ENCODE measurements around a stretch of chr22.

DNA sequence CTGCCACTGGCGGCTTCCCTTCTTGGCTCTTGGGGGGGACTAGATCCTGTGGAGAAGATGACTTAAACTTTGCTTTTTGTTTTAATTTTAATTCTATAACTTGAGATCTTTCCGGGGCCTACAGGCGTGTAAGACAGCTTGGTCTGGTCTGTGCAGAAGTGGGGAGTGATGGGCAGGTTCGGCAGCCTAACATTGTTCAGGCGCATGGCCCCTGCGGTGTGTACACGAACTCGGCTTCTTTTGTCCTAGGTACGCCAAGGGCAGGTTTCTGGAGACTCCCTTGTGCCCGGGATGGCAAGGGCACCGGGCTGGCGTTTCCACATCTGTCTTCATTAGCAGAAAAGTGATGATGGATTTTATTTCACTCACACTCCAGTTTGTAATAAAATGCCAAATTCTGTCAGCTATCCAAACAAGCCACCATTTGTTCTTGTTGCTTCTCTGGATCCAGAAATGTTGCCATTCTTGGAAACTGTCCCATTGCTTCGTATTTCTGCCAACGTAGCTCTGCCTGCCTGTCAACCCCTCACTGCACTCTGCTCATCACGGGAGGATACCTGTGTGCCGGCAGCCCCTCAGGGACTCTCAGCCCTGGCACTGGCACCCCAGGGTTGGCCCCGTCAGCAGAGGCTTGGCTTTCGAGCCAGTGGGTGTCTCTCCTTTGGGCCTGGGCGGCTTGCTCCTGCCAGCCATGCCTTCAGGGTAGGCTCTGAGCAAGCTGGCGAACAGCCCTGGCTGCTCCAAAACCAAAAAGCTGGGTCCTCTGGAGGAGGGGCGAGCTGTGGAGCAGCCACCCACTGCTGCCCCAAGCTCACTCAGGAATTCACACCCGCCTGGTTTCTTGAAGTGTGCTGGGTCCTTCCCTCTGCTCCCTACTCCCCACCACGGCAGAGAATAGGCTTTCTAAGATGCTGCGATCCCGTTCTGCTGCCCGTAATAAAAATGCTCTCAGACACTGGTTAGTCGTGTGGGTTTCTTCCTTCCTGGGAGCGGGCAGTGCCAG is 6.4 kb downstream of the YDJC start:
- RRBS, result no CpG with 5 or more reads among the region's 28 CpGs
CAGE:
- cytosol, long polyA plus RNA, result no peak
- long polyA plus RNA, result no peak
- nucleus, long polyA plus RNA, result no peak

DNA sequence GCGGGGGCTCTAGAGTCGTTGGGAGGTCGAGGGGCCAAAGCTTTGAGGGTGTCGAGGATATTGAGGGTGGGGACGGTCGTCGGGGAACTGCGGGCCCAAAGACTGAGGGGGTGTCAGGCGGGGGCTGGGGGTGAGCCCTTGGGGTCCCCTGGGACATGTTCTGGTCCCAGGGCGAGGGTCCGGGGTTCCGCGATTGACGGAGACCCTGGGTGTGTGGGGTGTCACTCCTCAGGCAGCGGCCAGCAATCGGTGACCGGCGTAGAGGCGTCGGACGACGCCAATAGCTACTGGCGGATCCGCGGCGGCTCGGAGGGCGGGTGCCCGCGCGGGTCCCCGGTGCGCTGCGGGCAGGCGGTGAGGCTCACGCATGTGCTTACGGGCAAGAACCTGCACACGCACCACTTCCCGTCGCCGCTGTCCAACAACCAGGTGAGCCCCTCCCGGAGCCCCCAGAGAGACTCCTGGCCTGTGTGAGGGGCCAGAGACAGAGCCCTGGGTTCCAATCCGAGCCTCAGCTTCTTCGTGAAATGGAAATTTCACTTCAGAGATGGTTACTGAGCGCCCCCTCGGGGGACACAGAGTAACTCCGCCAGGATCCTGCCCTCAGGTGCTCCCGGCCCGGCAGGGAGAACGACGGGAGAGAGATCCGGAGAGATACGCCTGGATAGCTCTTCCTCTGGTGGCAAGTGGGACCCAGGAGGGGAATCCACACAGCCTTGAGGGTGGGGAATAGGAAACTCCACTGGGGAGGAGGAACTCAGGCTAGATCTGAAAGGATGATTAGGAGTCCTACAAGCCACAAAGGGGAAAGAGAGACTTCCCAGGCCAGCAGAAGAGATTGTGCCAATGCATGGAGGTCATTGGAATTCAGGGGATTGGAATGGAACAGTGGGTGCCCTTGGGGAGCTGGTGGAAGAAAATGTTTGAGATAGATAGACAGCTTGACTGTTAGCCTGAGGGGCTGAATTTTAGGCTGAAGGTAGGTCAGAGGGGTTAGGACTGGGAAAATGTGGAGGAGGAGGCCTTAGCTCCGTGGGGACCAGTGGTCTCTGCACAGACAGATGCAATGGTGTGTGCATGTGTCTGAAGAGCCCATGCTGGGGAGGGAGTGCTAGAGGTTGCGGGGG is 891 bp downstream of the SDF2L1 start:
- RRBS, result 2% methylated on average over 26 of the region's 55 CpGs
CAGE:
- cytosol, long polyA plus RNA, result no peak
- long polyA plus RNA, result no peak
- nucleus, long polyA plus RNA, result no peak

- RRBS, result no CpG with 5 or more reads among the region's 9 CpGs
CAGE:
- cytosol, long polyA plus RNA, result no peak
- long polyA plus RNA, result no peak
- nucleus, long polyA plus RNA, result no peak
Measured at GRCh38 chr22:21696680-21697378, 31.0 kb downstream of the PPIL2 start.

DNA sequence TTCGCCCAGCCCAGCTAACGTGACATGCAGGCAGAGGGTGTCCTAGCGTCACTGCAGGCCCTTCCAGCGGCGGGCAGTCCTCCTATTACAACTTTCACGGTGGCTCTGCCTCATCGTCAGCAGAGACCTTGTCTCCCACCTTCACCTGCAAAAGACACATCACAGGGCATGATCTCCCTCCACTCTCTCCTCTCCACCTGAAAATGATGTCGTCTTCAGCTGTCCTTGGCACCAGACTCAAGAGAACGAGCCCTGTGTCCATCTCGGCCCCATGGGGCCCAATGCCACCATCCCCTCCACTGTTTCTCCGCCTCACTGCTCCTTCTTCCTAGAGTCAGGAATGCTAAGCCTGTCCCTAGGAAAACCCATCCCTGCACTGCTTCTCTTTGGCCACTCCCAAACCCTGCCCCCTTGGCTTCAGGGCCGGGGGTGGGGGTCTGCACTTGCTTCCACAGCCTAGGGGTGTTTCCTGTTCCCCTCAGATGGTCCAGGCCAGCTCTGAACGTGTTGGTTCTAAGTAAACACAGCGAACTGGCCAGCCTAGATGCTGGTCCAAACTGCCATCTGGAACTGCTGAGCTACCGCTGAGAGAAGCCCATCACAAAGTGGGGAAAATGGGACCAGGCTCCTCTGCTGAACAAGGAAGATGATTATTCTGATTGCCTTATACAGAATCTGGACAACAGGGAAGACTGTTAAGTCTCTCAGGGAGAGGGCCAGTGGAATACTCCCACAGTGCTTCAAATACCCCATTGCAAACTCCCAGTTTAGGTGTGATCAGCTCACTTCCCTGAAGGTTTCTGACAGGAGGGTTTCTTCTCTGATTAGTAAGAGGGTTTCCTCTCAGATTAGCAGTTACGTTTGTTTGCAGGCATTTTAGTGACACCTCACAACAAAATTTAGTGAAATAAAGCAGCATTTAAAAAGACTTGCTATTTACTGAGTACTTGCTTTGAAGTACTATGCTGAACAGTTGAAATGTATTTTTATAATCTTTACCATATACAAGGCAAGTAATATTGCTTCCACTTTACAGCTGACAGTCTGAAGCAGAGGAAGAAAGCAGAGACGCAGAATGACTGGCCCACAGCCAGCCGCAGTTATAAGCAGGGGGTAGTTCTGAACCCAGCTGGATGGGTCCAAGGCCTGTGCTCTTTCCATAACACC is 23.5 kb upstream of the YPEL1 start:
- RRBS, result no CpG with 5 or more reads among the region's 18 CpGs
CAGE:
- cytosol, long polyA plus RNA, result no peak
- long polyA plus RNA, result no peak
- nucleus, long polyA plus RNA, result no peak

- RRBS, result no CpG with 5 or more reads among the region's 2 CpGs
CAGE:
- cytosol, long polyA plus RNA, result no peak
- long polyA plus RNA, result no peak
- nucleus, long polyA plus RNA, result no peak
Measured at GRCh38 chr22:21763692-21764063, 28.1 kb upstream of the YPEL1 start.

DNA sequence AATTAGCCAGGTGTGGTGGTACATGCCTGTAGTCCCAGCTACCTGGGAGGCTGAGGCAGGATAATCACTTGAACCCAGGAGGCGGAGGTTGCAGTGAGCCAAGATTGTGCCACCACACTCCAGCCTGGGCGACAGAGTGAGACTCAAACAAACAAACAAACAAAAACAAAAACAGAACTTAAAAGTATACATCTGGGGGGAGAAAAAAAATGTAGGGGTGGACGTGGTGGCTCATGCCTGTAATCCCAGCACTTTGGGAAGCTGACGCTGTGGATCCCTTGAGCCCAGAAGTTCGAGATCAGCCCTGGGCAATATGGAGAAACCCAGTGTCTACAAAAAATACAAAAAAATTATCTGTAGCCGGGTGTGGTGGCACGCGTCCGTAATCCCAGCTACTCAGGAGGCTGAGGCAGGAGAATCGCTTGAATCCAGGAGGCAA is 31.2 kb downstream of the MAPK1 start:
- RRBS, result no CpG with 5 or more reads among the region's 10 CpGs
CAGE:
- cytosol, long polyA plus RNA, result no peak
- long polyA plus RNA, result no peak
- nucleus, long polyA plus RNA, result no peak

GRCh38 chr22:21858260-21859001 is 9.0 kb downstream of the MAPK1 start:
- RRBS, result no CpG with 5 or more reads among the region's 6 CpGs
CAGE:
- cytosol, long polyA plus RNA, result no peak
- long polyA plus RNA, result no peak
- nucleus, long polyA plus RNA, result no peak

GRCh38 chr22:22043464-22044082 is 61.0 kb upstream of the TOP3B start:
- RRBS, result no CpG with 5 or more reads among the region's 9 CpGs
CAGE:
- cytosol, long polyA plus RNA, result no peak
- long polyA plus RNA, result no peak
- nucleus, long polyA plus RNA, result no peak

GRCh38 chr22:22181334-22181725 is 63.3 kb upstream of the VPREB1 start:
- RRBS, result no CpG with 5 or more reads among the region's 3 CpGs
CAGE:
- cytosol, long polyA plus RNA, result no peak
- long polyA plus RNA, result no peak
- nucleus, long polyA plus RNA, result no peak

DNA sequence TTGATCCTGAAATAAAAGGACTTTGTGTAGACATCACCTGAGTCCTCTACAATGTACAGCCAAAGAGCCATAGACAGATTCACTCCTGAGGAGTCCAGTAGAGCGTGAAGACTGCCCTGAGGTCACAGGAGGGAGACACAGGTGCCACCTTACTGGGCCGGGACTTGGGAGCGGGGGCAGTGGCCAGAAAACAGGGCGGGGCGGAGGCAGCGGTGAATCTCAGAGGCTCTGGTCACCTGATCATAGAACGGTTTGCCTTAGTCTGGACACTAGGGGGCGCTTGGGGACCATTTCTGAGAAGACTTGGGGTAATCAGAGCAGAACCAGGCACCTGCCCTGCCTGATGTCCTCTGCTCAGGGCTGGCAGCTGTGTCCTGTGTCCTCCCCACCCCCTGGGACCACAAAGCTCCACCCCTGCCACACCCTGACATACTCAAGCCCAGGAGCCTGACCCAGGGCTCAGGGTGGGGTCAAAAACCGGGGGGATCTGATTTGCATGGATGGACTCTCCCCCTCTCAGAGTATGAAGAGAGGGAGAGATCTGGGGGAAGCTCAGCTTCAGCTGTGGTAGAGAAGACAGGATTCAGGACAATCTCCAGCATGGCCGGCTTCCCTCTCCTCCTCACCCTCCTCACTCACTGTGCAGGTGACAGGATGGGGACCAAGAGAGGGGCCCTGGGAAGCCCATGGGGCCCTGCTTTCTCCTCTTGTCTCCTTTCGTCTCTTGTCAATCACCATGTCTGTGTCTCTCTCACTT is 112.8 kb downstream of the VPREB1 start:
- RRBS, result no CpG with 5 or more reads among the region's 11 CpGs
CAGE:
- cytosol, long polyA plus RNA, result no peak
- long polyA plus RNA, result no peak
- nucleus, long polyA plus RNA, result no peak

GRCh38 chr22:22895297-22895897 is 7.8 kb downstream of the IGLL5 start:
- RRBS, result 14% methylated on average over 1 of the region's 13 CpGs
CAGE:
- cytosol, long polyA plus RNA, result no peak
- long polyA plus RNA, result no peak
- nucleus, long polyA plus RNA, result no peak

GRCh38 chr22:23183235-23183993 is 3.1 kb downstream of the BCR start:
- RRBS, result no CpG with 5 or more reads among the region's 12 CpGs
CAGE:
- cytosol, long polyA plus RNA, result no peak
- long polyA plus RNA, result no peak
- nucleus, long polyA plus RNA, result no peak

- RRBS, result no CpG with 5 or more reads among the region's 13 CpGs
CAGE:
- cytosol, long polyA plus RNA, result no peak
- long polyA plus RNA, result no peak
- nucleus, long polyA plus RNA, result no peak
Measured at GRCh38 chr22:23217560-23218102, 37.3 kb downstream of the BCR start.

DNA sequence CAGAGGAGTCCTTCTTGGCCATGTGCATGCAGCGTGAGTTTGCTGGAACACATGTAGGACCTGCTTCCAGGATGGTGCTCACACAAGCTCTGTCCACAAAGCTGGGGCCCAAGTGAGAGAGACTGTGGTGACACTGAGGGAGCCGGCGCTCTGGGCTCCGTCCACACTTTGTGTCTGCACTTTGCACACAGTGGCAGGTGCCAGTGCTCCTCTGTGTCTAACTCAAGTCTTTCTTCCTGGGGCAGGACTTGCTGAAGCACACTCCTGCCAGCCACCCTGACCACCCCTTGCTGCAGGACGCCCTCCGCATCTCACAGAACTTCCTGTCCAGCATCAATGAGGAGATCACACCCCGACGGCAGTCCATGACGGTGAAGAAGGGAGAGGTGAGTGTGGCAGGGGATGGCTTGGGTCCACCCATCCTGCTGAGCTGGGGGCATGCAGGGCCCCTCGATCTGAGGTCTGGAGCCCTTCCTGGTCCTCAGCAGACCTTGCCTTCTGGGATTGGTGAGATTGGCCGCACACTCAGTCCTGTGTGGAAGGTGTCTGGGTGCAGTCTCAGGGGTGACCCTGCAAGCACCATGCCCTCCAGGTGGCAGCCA is 93.2 kb downstream of the BCR start:
- RRBS, result no CpG with 5 or more reads among the region's 11 CpGs
CAGE:
- cytosol, long polyA plus RNA, result no peak
- long polyA plus RNA, result no peak
- nucleus, long polyA plus RNA, result no peak

- RRBS, result no CpG with 5 or more reads among the region's 23 CpGs
CAGE:
- cytosol, long polyA plus RNA, result no peak
- long polyA plus RNA, result no peak
- nucleus, long polyA plus RNA, result no peak
Measured at GRCh38 chr22:23460520-23461022, 119.5 kb downstream of the IGLL1 start.

- RRBS, result no CpG with 5 or more reads among the region's 19 CpGs
CAGE:
- cytosol, long polyA plus RNA, result no peak
- long polyA plus RNA, result no peak
- nucleus, long polyA plus RNA, result no peak
Measured at GRCh38 chr22:23504103-23504922, 75.8 kb downstream of the IGLL1 start.

GRCh38 chr22:23640770-23641470 is 8.8 kb upstream of the DRICH1 start:
- RRBS, result no CpG with 5 or more reads among the region's 6 CpGs
CAGE:
- cytosol, long polyA plus RNA, result no peak
- long polyA plus RNA, result no peak
- nucleus, long polyA plus RNA, result no peak

DNA sequence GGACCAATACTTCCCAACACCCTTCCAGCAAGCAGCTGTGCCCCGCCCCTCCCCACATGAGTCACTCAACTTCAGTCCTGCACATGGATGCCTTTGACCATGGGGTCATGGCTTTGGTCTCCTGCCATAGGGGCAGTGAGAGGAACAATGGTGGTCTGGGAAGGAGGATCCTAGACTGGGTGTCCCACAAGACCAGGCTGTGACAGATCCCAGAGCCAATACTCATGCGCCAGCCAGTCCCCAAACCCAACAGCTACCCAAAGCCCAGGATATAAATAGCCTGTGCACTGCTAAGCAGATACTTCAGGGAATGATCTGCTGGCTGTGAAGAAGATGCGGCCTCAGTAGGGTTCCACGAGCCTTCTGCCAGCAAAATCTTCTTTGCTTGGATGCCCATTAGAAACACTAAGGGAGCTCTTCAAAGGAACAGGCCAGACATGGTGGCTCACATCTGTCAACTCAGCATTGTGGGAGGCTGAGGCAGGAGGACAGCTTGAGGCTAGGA is 5.4 kb upstream of the RGL4 start:
- RRBS, result no CpG with 5 or more reads among the region's 4 CpGs
CAGE:
- cytosol, long polyA plus RNA, result no peak
- long polyA plus RNA, result no peak
- nucleus, long polyA plus RNA, result no peak

DNA sequence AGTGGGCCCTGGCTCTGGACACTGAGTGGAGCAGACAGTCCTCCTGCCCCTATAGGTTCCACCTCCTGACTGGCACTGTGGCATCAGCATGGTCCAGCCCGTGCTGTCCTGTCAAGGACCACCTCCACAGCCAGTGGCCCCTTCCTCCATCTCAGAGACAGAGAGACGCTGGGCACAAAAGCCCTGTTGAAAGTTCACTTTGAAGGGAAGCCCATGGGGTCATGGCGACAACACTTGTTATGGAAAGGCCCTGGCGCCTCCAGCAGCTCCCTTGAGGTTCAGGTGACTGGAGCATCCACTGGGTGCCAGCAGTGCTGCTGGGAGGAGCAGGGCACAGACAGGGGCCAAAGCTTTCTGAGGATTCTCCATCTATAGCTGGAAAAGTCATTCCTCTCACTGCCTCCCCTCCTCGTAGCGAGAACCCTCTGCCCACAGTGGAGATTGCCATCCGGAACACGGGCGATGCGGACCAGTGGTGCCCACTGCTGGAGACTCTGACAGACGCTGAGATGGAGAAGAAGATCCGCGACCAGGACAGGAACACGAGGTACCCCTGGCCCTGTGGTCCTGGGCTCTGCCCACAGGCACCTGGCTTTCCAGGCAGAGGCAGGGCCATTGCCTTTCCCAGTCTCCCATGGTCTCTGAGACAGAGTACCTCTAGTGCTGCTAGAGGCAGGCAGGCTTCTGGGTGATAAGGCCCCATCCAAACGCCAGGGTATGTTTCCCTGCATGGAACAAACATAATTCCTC is 5.5 kb downstream of the DERL3 start:
- RRBS, result no CpG with 5 or more reads among the region's 15 CpGs
CAGE:
- cytosol, long polyA plus RNA, result no peak
- long polyA plus RNA, result no peak
- nucleus, long polyA plus RNA, result no peak

DNA sequence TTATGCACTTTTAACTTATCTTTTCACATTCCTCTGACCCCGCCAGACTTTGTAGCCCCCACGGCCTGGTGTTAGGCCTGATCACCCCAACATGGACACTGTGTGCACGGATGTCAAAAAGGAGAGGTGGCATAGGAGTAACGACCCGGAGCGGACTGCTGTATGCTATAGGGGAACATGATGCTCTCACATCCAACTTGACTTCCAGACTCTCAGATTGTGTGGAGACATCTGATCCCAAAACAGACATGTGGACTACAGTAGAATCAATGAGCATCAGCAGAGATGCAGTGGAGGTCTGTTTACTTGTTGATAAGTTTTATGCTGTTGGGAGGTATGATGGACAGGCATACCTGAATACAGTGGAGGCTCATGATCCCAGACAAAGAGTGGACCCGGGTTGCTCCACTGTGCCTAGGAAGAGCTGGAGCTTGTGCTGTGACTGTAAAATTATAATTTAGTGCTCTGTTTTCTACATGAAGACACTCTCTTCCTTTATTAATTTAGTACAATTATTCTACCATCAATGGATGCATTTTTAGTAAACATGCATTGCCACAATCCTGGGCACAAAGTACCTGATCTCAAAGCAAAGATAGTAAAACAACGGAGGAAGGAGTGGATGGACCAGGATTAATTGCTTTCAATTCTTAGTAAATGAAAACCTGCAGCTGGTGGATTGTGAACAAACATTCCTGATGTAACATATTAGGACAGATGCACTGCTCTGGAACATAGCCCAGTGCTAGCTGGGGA is 31.7 kb downstream of the GSTT2B start:
- RRBS, result no CpG with 5 or more reads among the region's 8 CpGs
CAGE:
- cytosol, long polyA plus RNA, result no peak
- long polyA plus RNA, result no peak
- nucleus, long polyA plus RNA, result no peak